Esophagus muscularis mucosa (tissue), 4 donors: ENCODE measurements around the genes TMC2, CPXM1, MRPS26 and OXT.

DNA sequence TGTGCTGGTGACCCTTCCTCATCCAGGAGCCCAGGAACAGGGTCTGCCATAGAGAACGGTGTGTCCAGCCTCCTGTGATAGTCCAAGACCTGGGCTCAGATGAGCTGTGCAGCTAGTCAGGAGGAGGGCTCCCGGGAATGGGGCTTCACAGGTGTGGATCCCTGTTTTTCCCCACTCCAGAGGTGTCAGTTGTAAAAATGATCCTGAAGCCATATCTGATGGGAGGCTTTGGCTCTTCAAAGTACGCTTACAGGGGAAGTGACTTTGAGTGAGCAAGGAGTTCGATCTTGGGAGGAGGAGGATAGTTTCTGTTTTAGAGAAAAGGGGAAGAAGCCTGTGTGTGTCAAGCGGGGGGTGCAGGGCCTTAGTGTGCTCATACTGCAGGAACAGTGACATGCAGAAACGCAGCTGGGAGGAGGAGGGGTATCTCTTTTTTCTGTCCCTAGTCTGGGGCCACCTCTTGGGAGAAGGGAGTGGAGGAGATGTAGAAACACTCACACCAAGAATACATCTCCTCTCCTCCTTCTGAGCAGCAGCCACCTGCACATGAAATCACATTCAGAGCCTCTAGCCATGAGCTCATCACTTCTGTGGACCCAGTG, 19.9 kb downstream of the SIRPD start:
- PRO-cap: no peak
- RAMPAGE, long total RNA, 4 experiments: no peak in any of the 4 experiments

DNA sequence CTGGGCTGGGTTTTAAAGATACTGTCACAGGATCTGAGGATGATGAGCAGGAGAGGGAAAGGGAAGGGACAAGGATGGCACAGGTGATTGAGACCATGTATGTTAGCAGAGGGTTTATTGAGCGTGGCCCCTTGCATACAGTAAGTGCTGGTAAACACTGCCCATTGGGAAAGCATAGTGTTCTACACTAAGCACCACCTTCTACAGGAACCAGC, 14.5 kb upstream of the SIRPA start:
- PRO-cap: no peak
- RAMPAGE, long total RNA, 4 experiments: no peak in any of the 4 experiments

DNA sequence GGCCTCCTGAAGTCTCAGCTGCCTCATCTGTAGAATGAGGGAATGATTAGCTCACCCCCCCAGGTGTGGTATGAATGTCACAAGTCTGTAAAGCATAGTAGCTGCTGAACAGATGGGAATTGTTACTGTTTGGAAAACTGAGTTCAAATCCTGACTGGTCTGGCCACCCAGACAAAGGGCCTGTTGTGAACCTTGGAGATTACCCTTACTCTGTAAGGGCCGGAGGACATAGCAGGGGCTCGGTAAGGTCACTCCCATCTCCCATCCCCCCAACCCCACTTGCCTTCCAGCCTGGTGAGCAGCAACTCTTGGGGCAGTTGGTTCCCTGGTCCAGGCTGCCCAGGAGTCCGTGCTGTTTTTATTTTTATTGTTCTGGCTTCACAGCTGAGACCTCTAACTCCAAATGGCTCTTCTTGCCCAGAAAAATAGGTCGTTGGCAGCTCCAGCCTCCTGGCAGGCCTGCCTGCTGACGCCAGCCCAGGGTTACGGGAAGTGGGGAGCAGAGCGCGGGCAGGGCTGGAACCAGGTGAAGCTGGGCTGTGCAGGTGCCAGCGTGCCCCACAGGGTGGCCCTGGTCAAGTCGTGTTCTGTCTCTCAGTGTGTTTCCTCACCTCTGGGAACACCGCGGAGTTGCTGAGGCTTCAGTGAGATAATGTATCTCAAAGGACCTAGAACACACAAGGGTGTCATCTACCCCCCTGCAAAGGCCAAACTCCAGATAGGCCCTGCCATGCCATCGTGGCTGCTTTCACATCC, 4.5 kb upstream of the SIRPA start:
- PRO-cap: no peak
- RAMPAGE, long total RNA, 4 experiments: no peak in any of the 4 experiments

DNA sequence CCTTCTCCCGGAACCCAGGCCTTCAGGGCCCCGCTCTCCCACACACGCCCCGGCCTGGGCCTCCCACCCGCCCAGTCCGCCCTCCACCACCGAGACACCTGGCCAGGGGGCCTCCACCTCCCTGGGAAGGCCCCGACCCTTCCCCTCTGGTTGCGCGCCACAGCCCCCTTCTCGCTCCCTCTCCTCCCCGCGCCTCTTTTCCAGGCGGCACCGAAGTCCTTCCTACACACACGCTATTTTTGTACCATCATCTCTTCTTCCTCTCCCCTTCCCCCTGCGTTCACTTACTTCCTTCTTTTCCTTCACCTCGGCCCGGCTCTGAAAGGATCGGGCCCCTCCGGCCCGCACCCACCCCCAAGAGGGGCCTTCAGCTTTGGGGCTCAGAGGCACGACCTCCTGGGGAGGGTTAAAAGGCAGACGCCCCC, 1.4 kb upstream of the SIRPA start:
- PRO-cap: bidirectional peak, plus-strand start outside the sequence, minus-strand start at position 209 of the sequence
- RAMPAGE, long total RNA, 4 experiments: no peak in any of the 4 experiments

- PRO-cap: no peak
- RAMPAGE, long total RNA, 4 experiments: no peak in any of the 4 experiments
Measured at GRCh38 chr20:1896160-1896683, 1.0 kb downstream of the SIRPA start.

DNA sequence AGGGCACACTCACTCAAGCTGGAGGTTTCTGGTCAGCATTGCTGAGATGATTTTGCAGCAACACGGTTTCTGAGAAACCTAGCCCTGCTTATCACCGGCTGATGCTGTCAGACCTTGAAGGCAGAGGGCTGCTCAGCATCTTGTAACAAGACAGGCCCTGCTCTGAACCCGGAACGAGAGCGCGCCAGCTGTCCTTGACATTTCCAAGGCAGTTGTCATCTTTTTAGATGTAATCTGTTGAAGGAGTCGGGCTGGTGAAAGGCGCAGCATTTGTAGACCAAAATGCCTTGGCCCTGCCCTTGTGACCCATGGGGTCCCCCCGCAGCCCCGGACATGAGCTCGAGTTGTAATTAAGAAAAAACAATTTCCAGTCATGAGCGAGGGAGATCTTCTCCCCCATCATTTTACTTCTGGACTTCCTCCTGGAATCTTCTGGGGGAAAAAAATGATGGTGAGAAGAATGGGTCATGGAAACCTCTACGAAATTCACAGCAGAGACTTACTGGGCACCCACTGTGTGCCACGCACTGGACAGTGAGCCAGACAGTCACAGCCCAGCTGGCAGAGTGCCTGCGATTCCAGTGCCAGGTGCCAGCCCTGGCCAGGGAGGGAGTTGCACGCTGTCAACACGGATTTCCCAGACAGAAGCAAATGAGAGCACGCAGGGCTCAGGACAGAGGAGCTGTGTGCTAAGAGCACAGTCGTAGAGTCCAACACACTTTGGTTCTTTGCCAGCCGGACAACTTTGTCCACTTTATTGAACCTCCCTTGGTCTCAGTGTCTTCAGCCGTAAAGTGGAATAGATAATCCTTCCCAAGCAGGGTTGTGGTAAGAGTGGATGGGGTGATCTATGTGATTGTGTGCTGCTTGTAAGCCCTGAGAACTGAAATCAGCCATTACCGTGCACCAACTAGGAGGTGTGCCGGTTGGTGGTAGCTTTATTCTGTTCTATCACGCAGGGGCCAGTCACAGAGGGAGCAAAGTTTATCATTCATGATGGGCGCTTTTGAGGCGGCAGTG, 40.3 kb downstream of the SIRPA start:
- PRO-cap: bidirectional peak, plus-strand start at position 110 of the sequence, minus-strand start outside the sequence
- RAMPAGE, long total RNA, 4 experiments: no peak in any of the 4 experiments

GRCh38 chr20:1944335-1945739, 49.0 kb downstream of the PDYN start:
- PRO-cap: bidirectional peak, plus-strand start at chr20:1945424, minus-strand start at chr20:1945135
- RAMPAGE, long total RNA, 4 experiments: no peak in any of the 4 experiments

DNA sequence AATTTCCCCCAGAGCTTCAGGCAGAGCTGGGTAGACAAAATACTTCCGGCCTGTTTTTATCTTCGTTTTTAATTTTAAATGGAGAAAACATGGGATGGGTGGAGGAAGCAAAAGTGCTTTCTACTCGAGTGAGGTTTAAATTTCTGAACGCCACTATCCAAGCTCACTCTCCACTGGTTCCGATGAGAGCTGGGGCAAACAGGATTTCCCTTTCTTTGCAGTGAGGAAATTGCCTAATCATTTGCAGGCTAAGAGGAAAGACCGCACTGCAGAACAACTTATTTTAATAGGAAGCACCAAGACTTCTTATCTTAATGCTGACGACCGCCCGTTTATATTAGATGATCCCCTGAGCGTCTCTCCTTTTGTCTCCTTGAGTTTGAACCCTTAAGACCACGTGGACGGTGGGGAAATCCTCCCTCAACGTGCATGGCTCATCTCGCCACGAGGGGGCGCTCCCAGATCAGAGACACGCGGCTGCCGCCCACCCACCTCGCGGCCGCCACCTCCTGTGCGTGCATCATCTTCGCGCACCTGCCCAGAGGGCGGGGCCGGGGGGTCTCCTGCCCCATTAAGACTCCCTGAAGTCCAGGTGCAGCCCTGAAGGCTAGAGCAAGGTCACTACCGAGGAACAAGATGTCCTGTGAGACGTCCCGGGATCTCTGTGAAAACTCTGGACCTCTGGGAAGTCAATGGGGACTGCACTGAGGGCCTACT, 28.3 kb downstream of the PDYN start:
- PRO-cap: no peak
- RAMPAGE, long total RNA, 4 experiments: no peak in any of the 4 experiments

- PRO-cap: no peak
- RAMPAGE, long total RNA, 4 experiments: no peak in any of the 4 experiments
Measured at GRCh38 chr20:2210823-2211678, 84.8 kb upstream of the TGM3 start.

GRCh38 chr20:2461594-2461898, 9.0 kb downstream of the SNRPB start:
- PRO-cap: no peak
- RAMPAGE, long total RNA, 4 experiments: no peak in any of the 4 experiments

- PRO-cap: no peak
- RAMPAGE, long total RNA, 4 experiments: no peak in any of the 4 experiments
Measured at GRCh38 chr20:2536454-2536763, at the start of gene TMC2. TSS of gene TMC2 (plus strand) at chr20:2536573.

DNA sequence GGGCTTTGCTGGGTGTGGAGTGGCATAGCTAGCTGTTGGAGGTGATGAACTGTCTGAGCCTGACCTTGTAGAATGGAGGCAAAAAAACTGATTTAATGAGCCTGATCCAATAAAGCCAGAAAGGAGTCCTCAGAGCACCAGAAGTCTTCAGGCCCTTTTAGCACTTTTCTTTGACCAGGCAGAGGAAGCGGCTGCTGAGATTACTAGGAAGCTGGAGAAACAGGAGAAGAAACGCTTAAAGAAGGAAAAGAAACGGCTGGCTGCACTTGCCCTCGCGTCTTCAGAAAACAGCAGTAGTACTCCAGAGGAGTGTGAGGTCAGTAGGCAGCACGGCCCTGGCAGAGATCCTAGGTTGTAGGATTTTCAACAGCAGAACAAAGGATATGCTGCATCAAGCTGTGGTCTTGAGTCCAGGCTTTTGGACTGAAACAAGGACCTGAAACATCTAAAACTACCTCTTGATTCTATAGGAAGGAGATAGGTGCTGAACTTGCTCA, 4.5 kb downstream of the NOP56 start:
- PRO-cap: no peak
- RAMPAGE, long total RNA, 4 experiments: no peak in any of the 4 experiments

- PRO-cap: no peak
- RAMPAGE, long total RNA, 4 experiments: no peak in any of the 4 experiments
Measured at GRCh38 chr20:2800152-2801090, at the start of gene CPXM1. TSS of gene CPXM1 (minus strand) at chr20:2800627.

DNA sequence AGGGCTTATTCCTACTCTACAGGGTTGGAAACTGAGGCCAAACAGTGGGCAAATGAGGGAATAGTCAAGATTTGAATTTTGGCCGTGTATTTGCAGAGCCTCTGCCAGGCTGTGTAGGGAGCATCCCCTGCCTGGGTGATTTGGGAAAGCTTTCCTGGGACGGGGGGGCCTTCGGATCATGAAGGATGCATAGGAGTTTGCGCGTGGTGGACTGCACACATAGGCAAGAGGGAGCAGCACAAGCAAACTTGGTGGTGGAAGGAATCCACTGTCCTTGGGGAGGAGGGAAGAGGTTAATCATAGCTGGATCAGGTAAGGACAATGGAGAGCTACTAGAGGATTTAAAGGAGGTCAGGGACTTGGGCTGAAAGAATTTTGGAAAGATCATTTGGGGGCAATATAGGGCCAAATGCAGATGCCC, 2.4 kb downstream of the PTPRA start:
- PRO-cap: no peak
- RAMPAGE, long total RNA, 4 experiments: no peak in any of the 4 experiments

DNA sequence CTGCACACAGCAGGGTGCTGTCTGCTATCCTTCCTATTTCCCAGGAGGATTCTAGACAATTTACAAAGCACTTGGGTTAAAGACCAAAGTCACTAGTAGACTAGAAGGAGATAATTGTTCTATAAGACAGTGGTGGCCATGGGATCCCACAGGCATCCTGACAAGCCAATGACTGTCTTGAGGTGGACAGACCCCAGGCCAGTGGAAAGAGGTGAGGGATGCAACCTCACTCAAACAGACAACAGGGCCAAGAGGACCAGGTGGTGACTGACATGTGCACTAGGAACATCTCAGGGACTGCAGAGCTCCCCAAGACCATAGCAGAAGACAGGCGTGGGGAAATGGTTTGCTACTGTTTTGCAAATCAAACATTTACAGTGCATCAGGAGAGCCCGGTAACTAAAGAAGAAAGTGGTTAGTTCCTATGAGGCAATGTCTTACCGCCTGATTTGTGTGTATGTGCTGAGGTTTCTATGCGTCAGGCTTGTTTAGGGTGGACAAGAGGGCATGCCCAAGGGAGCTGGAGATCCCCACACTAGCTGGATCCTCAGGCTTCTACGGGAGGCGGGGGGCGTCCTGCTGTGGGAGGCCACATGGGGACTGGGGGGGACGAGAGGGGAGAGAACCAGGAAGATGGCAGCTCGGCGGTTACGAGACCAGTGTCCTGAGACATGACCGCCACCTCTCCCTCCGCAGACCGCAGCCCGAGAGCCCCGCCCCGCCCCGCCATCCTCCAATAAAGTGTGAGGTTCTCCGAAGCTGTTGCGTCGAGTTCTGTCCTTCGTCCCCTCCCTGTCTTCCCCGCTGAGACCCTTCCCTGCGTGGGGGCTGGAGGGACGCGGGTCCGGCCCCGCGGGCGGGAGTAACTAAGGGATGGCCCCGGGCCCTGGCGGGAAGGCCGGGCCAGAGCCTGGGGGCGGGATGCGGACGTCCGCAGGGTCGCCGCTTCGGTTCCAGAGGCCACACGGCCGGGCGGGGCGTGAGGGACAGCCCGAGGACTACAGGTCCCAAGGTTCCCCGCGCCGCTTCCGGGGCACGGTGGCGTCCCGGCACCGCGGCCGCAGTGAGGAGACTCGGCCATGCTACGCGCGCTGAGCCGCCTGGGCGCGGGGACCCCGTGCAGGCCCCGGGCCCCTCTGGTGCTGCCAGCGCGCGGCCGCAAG, at the start of gene MRPS26:
TSS of gene MRPS26 (plus strand) at position 1,063 of the 1,163 bp plus-strand sequence.
- PRO-cap: unidirectional peak, plus-strand start at position 500 of the sequence; bidirectional peak, plus-strand start at position 1,041 of the sequence, minus-strand start at position 666 of the sequence
- RAMPAGE, long total RNA, 4 experiments: start-site peak on the plus strand in 3 of 4 experiments, centred at positions 1,066 to 1,082 of the sequence, 67 to 311 reads per replicate

GRCh38 chr20:3071514-3071703, at the start of gene OXT:
TSS of gene OXT (plus strand) at chr20:3071620.
- PRO-cap: no peak
- RAMPAGE, long total RNA, 4 experiments: no peak in any of the 4 experiments

- PRO-cap: no peak
- RAMPAGE, long total RNA, 4 experiments: no peak in any of the 4 experiments
Measured at GRCh38 chr20:3172988-3173317, 396 bp downstream of the LZTS3 start.

DNA sequence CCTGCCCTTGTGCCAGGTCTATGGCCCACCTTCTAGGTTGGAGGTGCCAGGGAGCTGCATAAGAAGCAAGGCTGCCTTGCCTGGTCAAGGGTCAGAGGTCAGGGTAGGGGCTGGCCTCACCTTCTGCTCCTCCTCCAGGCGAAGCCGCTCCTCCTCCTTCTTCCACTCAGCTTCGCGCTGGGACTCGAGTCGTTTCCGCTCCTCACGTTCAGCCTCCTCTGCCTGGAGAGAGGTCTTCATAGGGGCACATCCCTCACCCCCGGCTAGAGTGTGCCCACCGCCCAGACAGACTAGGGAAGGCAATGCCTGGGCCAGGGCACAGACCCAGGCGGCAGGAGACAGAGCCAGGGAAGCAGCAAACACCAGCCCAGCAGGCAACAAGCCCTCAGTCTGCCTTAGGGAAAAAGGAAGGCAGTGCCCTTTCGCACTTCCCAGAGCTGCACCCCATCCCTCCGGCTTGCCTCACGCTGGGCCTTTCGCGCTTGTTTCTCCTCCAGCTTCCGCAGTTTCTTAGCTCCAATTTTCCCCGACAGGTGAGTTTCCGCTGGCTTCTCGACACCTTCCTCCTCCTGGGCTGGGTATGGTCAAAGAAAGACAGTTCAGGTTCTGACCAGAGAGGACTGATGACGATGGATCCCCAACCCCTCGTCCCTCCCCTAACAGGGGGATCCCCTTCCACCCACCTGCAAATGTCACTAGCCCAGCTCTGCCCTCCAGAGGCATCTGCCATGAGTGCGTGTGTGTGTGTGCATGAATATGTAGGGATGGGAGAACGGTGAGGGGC, 4.4 kb downstream of the DDRGK1 start:
- PRO-cap: no peak
- RAMPAGE, long total RNA, 4 experiments: no peak in any of the 4 experiments

DNA sequence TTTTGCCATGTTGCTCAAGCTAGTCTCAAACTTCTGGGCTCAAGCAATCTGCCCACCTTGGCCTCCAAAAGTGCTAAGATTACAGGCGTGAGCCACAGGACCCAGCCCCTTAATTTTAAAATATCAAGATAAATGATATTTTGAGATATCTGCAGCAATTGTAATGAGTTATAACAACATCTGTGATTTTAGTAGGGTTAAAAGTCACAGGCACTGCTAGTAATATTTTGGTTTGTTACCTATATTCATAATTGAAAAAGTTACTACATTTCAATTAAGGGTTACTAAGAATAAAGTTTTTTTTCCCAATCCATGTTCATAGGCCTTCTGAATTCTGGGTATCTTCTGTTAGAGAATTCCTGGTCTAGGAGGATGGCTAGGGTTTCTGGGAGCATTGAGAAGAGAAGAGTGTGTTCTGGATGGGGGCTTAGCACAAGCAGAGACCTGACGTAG, 3.2 kb downstream of the ITPA start:
- PRO-cap: no peak
- RAMPAGE, long total RNA, 4 experiments: no peak in any of the 4 experiments

GRCh38 chr20:3354702-3355398, 52.6 kb downstream of the DNAAF9 start:
- PRO-cap: no peak
- RAMPAGE, long total RNA, 4 experiments: no peak in any of the 4 experiments